Parietal lobe (tissue), 2 donors: ENCODE measurements around a stretch of chr6.

GRCh38 chr6:35044055-35044793 lies 96.9 kb downstream of the TCP11 start:
- RAMPAGE, long total RNA, result no peak

- RAMPAGE, long total RNA, result no peak
Measured at GRCh38 chr6:35302348-35303241, 5.0 kb downstream of the DEF6 start.

- RAMPAGE, long total RNA, result no peak
Measured at GRCh38 chr6:35348340-35349012, 6.1 kb downstream of the PPARD start.

DNA sequence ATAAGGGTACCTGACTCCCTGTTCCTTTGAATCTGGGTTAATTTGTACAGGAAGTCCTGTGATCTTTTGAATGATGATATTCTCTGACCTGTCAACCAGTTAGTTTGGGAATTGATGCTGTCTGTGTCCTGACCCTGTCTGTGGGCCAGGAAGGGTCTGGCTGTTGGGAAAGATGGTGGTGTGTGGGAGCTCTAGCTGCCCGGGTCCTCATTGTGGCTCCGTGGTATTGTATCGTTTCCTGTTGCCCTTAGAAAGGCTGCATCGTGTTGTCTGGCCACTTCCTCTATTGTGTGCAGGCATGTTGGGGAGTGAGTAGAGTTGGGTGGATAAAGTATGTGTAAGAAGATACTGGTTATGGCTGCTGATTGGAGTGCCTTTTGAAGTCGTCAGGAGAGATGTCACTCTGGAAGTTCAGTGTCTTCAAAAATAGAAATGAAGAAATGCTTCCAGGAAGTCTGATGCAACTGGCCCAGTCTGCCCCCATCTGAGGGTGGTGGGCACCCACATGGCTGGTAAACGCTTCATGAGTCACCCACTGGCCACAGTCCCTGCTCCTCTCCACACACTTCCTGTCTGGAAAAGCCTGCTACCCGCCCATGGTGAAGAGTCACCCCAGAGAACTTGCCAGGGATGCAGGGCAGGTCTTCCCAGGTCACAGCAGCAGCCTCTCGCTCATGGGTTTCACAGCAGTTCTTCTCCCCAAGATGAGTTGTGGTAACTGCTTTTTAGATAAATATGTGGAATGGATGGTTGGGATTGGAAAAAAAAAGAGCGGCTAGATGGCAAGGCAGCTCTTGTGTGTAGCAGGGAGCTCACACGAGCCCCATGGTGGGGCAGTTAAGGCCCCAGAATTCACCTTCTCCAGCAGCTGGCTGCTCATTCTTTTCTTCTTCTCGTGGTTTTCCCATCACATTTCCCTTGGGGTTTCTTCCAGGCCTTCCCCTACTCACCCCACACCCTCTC lies 28.0 kb downstream of the PPARD start:
- RAMPAGE, long total RNA, result no peak

GRCh38 chr6:35452450-35453131 lies 453 bp downstream of the FANCE start:
- RAMPAGE, long total RNA, result no peak

- RAMPAGE, long total RNA, result no peak
Measured at GRCh38 chr6:35455607-35456204, 3.6 kb downstream of the FANCE start.

DNA sequence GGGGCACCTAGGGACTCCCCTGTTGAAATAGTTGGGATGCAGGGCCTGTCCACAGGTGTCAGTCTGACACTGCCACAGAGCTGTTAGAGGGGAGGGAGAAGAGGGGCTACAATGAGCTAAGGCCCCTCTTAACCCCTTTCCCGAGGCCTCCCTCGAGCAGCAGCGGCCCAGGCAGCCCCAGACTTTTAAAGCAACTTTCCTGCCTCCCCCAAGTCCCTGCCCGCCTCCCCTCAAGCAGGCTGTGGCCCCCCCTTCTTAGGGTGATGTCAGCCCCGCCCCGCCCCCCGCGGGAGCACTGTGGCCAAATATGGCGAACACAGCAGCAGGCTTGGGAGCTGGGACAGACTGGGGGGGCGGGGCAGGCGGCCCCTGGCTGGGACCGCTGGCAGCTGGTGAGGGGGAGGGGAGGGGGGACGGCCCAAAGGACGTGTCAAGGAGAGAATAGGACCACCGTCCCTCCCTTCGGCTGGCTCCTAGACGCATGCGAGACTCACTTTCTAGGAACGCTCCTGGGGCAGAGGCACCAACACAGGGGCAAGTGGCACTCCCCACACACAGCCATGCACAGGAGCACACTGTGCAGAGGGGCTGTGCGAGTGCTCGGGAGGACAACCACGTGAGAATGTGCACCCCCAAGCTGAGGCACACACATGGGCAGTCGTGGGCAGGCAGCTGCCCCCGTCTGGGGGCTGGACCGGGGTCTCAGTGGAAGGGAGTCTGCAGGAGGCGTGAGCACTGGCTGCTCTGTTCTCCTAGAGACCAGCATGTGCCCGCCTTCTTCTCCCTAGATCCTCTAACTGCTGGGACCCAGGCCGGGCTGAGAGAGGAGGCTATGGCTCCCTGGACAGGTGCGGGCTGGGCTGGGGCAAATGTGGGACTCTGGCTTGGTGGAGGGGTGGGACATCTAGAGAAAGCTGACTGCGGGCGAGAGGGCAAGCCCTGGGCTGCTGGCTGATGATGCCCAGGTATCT lies 6.7 kb downstream of the TEAD3 start:
- RAMPAGE, long total RNA, result no peak

DNA sequence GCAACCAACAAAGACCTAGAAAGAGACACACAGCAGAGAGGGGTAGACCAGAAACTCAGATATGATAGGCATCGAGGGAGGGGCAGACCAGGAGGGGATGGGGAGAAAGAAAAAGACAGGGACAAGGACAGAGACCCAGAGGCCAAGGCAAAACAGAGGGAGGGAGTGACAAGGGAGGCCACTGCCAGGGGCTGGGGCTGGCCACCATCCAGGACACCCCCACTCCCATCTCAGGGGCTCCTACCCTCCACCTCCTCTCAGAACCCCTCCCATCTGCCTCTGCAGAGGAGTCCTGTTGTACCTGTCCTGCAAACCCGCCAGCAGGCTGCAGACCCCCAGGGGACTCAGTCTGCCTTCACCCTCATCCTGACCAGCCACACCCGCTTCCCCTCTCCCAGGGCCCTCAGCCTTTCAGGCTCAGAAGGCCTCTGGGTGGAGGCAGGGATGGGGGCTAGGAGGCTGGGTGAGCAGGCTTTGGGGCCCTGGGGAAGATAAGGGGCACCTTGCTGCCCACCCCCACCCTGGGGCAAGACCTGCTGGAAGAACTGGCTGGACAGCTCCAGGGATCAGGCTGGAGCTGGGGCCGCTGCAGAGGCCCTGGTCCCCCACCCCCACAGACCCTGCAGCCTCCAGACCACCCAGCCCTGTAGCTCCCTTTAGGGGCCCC lies 5.4 kb downstream of the TEAD3 start:
- RAMPAGE, long total RNA, result no peak

DNA sequence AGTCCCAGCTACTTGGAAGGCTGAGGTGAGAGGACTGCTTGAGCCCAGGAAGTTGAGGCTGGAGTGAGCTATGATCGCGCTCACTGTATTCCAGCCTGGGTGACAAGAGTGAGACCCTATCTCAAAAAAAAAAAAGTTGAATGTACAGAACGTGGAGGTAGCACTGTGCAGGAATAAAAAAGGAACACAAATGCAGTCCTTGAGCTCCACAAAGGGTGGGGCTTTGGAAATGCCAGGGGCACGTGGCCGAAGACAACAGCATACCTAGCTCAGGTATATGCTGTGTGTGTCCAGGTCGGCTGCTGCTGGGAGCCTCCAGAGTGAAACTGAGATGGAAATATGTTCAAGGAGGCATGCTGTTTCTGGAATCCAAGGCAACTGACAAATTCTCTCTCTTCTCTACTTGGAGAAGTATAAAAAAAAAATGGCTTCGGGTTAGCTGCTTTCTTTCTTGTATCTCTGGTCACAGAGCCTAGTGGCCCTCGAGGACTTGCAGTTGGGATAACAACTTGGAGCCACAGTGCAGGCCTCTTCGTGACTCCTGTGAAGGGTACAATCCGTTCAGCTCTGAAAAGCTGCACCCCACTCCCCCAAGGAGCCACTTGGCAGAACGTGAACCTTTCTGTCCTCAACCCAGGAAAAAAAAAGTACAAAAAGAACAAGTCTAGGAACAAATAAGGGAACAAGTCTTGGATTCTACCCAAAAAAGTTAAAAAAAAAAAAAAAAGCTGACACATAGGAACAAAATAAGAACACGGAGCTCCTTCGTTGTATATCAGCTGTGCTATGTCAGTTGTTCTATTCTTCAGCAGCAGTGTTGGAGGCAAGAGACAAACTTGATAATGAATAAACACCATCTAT lies 77.7 kb upstream of the TULP1 start:
- RAMPAGE, long total RNA, result no peak

GRCh38 chr6:35739607-35740316 lies 2.9 kb downstream of the ARMC12 start:
- RAMPAGE, long total RNA, result no peak

DNA sequence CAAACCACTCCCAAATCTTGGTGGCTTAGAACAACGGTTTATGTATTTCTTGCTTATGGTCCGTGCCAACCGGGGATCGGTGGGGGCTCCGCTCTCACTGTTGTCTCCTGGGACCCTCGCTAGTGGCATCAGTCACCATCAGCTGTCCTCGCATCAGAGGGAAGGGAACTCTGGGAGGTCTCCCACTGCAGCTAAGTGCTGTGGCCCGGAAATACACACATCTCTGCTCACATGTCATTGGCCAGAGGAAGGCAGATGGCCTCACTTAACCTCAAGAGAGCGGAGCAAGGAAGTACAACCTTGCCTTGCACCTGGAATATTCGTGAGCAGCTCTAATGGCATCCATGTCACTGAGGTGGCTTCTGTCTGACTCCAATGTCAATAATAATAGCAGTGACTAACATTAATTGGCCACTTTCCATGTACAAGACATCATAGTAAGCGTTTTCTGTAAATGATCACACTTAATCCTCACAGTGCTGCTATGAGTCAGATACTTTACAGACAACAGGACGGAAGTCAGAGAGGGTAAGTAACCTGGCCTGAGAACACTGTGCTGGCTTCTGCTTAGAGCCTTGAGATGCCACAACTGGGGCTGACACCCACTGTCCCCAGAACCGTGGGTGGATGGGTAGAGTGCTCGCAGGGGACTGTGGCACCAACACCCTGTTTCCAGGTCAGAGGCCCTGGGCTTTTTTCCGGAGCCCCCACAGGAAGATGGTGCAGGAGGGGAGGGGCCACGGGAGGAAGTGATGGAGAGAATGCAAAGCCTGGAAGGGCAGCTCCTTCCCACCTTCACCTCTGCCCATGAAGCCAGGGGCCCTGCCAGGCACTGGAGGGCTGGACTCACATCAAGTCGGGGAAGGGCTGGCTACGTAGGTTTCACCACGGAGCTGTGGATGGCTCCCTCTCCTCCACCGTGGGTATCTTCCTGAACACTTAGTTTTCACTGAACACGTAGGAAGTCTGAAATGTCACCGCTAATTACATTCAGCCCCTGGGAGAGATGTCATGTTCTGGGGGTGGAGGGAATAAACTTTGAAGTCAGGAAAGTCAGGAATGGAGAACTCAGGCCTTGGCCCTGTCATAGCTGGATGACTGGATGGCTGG lies 6.1 kb downstream of the LHFPL5 start:
- RAMPAGE, long total RNA, result no peak

- RAMPAGE, long total RNA, result no peak
Measured at GRCh38 chr6:36099207-36099621, 31.1 kb upstream of the MAPK13 start.

- RAMPAGE, long total RNA, result no peak
Measured at GRCh38 chr6:36128777-36128976, 1.6 kb upstream of the MAPK13 start.

DNA sequence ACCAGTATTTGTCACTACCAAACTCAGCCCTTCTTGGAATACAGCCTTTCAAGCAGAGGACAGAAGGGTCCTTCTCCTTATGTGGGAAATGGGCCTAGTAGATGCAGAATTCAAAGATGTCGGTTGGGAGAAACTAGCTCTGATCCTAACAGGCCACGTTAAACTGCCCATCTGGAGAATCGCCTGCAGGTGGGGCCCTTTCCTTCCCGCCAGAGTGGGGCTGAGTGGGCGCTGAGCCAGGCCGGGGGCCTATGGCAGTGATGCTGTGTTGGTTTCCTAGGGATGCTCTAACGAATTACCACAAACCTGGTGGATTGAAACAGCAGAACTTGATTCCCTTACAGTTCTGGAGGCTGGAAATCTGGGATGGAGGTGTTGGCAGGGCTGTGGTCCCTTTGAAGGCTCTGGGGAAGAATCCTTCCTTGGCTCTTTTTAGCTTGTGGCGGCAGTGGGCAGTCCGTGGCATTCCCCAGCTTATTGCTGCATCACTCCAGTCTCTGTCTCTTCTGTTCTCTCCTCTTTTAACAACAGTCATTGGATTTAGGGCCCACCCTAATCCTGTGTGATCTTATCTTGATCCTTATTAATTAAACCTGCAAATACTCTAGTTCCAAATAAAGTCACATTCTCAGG lies 9.2 kb downstream of the MAPK13 start:
- RAMPAGE, long total RNA, result no peak

DNA sequence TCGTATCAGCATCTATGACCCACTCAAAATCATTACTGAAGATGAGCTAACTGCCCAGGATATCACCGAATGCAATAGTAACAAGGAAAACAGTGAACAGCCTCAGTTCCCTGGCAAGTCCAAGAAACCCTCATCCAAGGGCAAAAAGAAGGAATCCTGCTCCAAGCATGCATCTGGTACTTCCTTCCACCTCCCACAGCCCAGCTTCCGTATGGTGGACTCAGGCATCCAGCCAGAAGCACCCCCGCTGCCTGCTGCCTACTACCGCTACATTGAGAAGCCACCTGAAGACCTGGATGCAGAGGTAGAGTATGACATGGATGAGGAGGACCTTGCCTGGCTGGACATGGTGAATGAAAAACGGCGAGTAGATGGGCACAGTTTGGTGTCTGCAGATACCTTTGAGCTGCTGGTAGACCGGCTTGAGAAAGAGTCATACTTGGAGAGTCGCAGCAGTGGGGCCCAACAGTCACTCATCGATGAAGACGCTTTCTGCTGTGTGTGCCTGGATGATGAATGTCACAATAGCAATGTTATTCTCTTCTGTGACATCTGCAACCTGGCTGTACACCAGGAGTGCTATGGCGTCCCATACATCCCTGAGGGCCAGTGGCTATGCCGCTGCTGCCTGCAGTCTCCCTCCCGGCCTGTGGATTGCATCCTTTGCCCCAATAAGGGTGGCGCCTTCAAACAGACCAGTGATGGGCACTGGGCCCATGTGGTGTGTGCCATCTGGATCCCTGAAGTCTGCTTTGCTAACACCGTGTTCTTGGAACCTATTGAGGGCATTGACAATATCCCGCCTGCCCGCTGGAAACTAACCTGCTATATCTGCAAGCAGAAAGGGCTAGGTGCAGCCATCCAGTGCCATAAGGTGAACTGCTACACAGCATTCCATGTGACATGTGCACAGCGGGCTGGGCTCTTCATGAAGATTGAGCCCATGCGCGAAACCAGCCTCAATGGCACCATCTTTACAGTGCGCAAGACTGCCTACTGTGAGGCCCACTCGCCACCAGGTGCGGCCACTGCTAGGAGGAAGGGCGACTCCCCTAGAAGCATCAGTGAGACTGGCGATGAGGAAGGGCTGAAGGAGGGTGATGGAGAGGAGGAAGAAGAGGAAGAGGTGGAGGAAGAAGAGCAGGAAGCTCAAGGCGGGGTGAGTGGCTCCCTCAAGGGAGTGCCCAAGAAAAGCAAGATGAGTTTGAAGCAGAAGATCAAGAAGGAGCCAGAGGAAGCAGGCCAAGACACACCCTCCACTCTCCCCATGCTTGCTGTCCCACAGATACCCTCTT lies 4.4 kb downstream of the BRPF3 start:
- RAMPAGE, long total RNA, result no peak

GRCh38 chr6:36339026-36339483 lies 2.4 kb upstream of the BNIP5 start:
- RAMPAGE, long total RNA, result no peak

- RAMPAGE, long total RNA, result no peak
Measured at GRCh38 chr6:36350552-36351532, 14.2 kb upstream of the BNIP5 start.

DNA sequence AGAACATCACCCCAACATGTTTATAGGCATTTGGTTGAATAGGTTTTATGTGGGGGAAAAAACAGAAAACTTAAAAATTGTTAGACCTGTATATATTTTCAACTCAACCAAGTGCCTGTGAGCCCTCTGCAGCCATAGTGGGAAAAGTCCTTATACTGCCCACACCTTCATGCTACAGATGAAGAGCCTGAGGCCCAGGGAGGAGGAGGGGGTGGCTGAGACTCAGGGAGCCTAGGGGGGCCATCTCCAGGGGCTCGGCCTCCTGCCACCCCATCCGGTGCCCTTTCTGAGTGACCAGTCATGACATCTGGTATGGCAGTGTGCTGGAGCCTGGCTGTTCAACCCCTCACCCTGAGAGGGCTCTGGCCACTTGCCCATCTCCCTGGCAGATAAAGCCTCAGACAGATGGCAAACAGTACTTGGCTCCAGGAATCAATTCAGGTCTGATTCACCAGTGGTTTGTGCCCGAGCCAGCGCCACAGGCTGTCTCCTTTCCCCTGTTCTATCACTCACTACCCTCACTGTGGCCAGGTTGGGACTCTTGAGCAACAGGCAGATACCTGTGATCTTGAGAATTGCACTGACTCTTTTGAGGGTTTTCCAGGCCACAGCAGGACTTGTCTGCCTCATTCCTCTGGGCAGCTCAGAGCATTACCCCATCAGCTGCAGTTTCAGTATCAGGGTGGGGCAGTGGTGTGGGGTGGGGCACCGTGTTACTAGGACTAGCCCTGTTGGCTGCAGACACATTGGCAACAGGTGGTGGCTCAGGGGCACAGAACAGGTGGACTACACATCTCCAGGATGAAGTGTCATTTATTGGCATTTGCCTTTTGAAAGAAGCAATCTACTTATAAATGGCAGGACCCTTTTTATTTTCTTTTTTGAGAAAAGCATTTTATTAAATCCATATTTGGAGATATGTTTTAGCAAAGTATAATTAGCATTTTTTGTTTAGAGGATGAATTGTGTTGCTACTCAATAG lies 22.9 kb downstream of the SRSF3 start:
- RAMPAGE, long total RNA, result no peak

- RAMPAGE, long total RNA, result no peak
Measured at GRCh38 chr6:36623956-36624289, 29.8 kb downstream of the SRSF3 start.

DNA sequence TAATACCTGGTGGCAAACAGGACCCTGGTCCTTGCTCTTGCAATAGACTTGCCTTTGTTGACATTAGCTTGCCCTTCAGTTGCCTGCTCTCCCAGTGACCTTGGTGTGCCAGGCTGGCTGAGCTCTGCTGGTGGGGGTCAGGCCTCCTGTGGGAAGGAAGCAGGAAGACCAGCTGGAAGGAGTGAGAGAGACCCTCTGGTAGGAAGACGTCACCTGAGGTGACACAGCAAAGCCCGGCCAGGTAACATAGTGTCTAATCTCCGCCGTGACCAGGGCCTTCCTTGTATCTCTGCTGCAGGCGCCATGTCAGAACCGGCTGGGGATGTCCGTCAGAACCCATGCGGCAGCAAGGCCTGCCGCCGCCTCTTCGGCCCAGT lies 5.3 kb downstream of the CDKN1A start:
- RAMPAGE, long total RNA, result no peak